Cerebral cortex (tissue), 2 donors: ENCODE measurements around a stretch of chr7.

GRCh38 chr7:32941538-32941810 lies 15.8 kb upstream of the FKBP9 start:
- PRO-cap, 2 experiments: peak in 1 of 2 experiments; most common plus-strand start chr7:32941709 (in 1)

GRCh38 chr7:33422062-33422450 lies 292.7 kb downstream of the BBS9 start:
- PRO-cap, 2 experiments: no peak in any of the 2 experiments

DNA sequence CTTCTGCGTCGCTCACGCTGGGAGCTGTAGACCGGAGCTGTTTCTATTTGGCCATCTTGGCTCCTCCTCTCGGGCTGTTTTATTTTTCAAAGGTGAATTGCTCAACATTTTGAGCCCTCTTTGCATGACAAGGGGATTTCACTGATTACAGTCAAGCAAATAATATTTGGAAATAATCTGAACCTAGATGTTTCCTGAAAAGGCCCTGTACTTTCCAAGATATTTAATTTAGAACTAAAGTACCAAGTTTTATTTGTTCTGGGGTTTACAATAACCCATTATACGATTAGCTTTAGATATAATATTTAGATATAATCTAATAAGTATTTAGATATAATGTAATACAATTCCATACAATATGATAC lies 377.7 kb upstream of the BMPER start:
- PRO-cap, 2 experiments: no peak in any of the 2 experiments

DNA sequence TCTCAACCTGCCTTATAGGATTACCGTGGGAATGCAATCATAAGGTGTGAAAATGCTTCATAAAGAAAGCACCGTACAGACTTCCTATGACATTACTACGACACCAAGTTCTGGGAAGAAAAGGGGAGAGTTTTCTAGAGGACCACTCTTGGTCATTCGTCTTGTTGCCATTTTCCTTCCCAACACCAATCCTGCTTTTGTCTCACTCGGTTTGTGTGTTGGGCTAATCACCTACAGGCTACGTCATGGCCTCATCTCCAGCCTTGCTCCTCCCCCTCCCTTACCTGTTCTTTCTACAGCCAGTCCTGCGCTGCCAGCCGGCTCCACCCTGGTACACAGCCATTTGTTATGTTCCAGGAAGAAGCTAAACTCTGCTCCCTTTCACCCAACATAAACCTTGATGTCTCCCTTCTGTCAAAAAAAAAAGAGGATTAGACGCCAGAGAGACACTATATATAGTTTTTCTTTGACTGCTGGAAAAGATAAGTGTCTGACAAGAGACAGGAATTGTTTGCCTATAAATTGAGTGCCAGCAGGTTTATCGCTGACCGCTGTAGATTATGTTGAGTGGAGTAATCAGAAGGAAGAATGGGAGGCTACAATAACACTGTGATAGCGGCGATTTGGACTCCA lies 171.5 kb upstream of the BMPER start:
- PRO-cap, 2 experiments: no peak in any of the 2 experiments

- PRO-cap, 2 experiments: peak in 1 of 2 experiments; most common minus-strand start chr7:34822102 (in 1)
Observed at GRCh38 chr7:34821953-34822394, 164.0 kb downstream of the NPSR1 start.

- PRO-cap, 2 experiments: no peak in any of the 2 experiments
Observed at GRCh38 chr7:34966048-34966587, 71.2 kb downstream of the DPY19L1 start.

DNA sequence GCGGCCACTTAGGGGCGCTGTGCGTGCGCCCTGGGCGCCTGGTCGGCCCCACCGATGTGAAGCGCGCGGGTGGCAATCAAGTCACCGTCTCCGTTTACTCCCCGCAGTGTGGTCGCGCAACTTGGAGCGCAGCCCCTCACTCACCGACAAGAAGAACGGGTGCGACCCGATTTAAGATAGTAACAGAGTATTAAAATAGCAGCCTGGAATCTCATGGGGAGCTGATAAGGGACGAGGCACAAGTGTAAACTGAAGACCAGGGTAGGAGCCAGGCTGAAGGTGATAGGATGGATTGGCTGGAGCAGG lies 696 bp upstream of the DPY19L1 start:
- PRO-cap, 2 experiments: no peak in any of the 2 experiments

GRCh38 chr7:35339641-35339840 lies 85.6 kb upstream of the TBX20 start:
- PRO-cap, 2 experiments: no peak in any of the 2 experiments

DNA sequence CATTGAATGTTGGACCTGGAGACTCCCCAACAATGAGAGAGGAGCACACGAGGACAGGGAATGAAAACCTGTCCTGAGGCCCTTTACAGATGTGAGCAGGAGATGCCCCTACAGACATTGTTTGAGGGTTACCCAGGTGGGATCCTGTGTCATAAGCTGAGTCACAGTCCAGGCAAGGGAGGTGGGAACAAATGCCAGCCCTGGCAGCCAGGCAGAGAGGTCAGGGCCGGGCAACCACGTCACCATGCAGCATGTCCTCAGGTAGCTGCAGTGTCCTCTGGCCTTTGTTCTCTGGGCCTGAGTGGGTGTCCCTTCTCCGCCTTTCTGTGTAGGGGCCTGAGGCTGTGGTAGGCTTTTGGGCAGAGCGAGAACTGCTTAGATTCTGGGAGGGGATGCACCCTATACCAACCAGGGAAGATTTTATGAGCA lies 147.5 kb upstream of the TBX20 start:
- PRO-cap, 2 experiments: no peak in any of the 2 experiments

DNA sequence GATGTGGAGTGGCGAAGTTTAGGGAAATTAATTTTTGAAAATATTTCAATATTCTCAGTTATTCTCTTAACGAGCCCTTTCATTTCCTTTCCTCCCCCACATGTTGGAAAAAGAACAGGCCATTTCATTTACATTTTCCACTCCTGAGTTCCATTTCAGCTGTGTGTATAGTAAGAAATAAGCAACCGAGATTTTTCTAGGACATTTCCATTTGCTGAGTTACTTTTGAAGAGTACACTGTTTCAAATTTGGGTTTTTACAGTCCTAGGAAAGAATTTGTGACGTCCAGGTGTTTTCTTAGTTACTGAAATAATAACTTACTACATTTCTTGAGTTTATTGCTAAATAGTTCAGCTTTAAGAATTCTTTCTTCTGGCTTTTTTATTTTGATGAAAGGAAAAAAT lies 1.2 kb downstream of the SEPTIN7 start:
- PRO-cap, 2 experiments: no peak in any of the 2 experiments

DNA sequence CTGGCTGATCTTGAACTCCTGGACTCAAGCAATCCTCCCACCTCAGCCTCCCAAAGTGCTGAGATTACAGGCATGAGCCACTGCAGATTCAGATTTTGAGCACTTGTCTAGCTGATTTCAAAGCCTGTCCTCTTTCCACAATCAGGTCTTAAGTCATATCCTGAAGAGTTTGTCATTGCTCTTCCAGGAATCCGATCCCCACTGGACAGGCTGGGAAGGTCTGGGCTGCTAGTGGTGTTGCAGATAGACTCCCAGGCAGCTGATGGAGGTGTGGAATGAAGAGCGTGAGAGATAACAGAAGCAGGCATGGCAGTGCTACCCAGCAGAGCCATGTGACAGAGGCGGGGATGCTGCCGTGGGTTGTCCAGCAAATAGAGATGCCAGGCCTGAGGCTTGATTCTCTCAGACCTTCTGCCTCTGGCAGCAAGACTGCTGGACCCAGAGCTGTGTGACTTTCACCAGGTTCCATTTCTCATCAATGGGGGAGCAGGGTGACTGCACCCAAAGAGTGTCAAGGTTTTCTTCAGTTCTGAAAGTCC lies 116.5 kb upstream of the EEPD1 start:
- PRO-cap, 2 experiments: no peak in any of the 2 experiments

- PRO-cap, 2 experiments: no peak in any of the 2 experiments
Observed at GRCh38 chr7:36047943-36048307, 105.1 kb upstream of the EEPD1 start.

DNA sequence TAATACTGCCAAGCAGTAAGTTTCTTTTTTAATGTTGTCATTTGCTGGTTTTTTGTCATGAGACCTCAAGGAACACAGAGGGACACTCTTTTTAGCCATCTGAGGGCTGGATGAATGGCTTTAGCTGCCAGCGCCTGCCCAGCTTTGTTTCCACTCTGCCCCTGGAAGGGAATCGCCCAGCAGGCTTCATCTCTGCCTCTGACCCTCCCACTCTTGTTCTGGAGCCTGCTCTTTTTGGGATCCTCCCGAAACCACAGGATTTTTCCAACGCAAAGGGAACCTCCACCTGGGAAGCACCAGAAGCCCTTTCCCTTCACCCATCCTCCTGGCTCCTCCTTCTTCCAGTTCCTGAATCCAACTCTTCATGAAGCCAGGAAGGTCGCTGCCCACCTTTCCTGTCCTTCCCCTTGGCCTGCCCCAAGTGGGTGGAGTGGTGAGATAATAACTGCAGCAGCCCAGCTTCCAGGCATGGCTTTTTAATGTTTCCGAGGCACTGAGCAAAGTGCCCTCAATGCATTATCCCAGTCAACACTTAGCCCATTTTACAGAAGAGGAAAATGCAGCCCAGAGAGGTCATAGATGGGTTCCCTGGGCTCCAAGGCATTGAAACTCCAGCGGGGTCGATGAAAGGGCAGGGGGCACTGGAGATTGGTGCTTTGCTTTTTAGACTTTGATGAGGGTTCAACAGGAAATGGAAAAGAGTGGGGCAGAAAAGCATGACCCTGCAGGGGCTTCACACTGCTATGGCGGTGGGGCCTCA lies 70.8 kb upstream of the EEPD1 start:
- PRO-cap, 2 experiments: no peak in any of the 2 experiments

DNA sequence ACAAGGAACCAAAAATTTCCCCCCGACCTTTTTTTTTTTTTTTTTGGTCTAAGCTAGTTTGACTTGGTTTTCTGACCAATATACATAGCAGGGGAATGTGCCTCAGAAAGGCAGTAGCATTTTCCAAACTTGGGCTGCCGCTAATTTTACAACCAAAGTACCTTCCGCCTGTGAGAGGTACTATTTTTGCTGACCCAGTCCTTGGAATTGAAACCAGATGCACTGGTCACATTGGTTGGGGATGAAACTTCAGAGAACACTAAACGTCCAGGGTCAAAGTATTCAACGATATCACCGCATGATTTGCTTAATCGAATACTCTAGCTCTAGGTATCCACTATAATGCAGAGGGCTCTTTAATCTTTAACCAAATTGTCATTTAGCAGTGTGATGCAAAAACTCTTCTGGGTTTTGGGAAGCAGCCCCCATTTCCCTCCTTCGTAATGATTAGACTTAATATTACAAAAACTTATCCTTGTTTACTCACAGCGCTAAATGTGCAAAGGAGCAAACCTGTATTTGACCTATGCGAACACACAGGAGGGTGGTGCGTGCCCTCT lies 1.1 kb upstream of the EEPD1 start:
- PRO-cap, 2 experiments: no peak in any of the 2 experiments

- PRO-cap, 2 experiments: no peak in any of the 2 experiments
Observed at GRCh38 chr7:36155660-36156645, 2.9 kb downstream of the EEPD1 start.

GRCh38 chr7:36172737-36173365 lies 19.8 kb downstream of the EEPD1 start:
- PRO-cap, 2 experiments: no peak in any of the 2 experiments

DNA sequence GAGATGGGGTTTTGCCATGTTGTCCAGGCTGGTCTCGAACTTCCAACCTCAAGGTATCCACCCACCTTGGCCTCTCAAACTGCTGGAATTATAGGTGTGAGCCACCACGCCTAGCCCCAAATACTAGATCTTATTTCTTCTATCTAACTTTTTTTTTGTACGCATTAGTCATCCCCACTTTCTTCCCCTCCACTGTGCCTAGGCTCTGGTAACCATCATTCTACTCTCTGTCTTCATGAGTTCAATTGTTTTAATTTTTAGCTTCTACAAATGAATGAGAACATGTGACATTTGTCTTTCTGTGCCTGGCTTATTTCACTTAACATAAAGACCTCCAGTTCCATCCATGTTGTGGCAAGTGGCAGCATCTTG lies 105.2 kb downstream of the ANLN start:
- PRO-cap, 2 experiments: no peak in any of the 2 experiments

GRCh38 chr7:36534539-36535401 lies 145.1 kb downstream of the ANLN start:
- PRO-cap, 2 experiments: no peak in any of the 2 experiments

GRCh38 chr7:36746183-36746878 lies 22.0 kb upstream of the AOAH start:
- PRO-cap, 2 experiments: no peak in any of the 2 experiments

GRCh38 chr7:36776933-36777583 lies 52.8 kb upstream of the AOAH start:
- PRO-cap, 2 experiments: no peak in any of the 2 experiments